Esophagus squamous epithelium (tissue), 4 donors: ENCODE results near the genes PRMT6, TMEM167B and CELSR2.

GRCh38 chr1:101161559-101161987, 75.2 kb upstream of the S1PR1 start:
- PRO-cap = unidirectional peak, plus-strand start at chr1:101161871
- RAMPAGE, long total RNA, 4 experiments = no peak in any of the 4 experiments

GRCh38 chr1:101236512-101236735, 395 bp upstream of the S1PR1 start:
- PRO-cap = bidirectional peak, plus-strand start at chr1:101237019, minus-strand start at chr1:101236624
- RAMPAGE, long total RNA, 4 experiments = no peak in any of the 4 experiments

GRCh38 chr1:101409948-101410904, 173.4 kb downstream of the S1PR1 start:
- PRO-cap = unidirectional peak, plus-strand start at chr1:101410566
- RAMPAGE, long total RNA, 4 experiments = no peak in any of the 4 experiments

DNA sequence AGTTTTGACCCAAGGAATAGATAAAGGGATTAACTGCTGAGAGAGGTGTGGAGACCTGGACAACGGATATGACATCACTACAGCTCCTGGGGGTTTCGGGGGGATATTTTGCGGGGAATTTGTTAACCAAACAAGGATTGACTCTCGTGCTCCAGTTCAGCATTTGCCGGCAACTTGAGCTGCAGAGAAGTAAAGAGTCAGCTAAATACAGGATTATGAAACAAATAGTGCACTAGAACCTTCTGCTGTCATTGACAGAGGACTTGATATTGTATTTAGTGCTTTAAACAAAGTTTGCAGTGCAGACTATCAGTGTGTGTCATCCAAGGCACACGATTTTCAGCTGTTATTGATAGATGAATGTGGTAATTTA, 414 bp upstream of the OLFM3 start:
- PRO-cap = no peak
- RAMPAGE, long total RNA, 4 experiments = no peak in any of the 4 experiments

- PRO-cap = no peak
- RAMPAGE, long total RNA, 4 experiments = no peak in any of the 4 experiments
Measured at GRCh38 chr1:102920182-102920547, 188.2 kb downstream of the COL11A1 start.

DNA sequence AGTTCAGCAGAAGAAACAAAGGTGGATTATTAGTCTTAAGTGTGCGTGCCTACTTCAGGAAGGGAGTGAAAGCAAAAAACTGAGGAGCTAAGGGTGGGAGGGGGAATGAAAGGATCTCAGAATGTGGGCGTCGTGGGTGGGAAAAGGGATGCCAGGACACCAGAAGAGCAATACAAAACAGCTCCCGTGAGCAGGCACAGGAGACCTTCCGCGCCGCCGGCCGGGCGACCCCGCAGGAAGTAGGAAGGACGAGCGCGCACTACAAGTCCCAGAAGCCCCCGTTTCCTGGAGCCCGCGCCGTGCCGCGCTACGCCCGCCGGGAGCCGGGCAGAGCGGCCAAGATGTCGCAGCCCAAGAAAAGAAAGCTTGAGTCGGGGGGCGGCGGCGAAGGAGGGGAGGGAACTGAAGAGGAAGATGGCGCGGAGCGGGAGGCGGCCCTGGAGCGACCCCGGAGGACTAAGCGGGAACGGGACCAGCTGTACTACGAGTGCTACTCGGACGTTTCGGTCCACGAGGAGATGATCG, at the start of gene PRMT6:
Gene PRMT6, plus strand, starts transcription at position 300 of the 525 bp plus-strand sequence.
- PRO-cap = bidirectional peak, plus-strand start at position 310 of the sequence, minus-strand start at position 236 of the sequence
- RAMPAGE, long total RNA, 4 experiments = start-site peak on the plus strand in 1 of 4 experiments, centred at position 312 of the sequence, 76 reads per replicate

DNA sequence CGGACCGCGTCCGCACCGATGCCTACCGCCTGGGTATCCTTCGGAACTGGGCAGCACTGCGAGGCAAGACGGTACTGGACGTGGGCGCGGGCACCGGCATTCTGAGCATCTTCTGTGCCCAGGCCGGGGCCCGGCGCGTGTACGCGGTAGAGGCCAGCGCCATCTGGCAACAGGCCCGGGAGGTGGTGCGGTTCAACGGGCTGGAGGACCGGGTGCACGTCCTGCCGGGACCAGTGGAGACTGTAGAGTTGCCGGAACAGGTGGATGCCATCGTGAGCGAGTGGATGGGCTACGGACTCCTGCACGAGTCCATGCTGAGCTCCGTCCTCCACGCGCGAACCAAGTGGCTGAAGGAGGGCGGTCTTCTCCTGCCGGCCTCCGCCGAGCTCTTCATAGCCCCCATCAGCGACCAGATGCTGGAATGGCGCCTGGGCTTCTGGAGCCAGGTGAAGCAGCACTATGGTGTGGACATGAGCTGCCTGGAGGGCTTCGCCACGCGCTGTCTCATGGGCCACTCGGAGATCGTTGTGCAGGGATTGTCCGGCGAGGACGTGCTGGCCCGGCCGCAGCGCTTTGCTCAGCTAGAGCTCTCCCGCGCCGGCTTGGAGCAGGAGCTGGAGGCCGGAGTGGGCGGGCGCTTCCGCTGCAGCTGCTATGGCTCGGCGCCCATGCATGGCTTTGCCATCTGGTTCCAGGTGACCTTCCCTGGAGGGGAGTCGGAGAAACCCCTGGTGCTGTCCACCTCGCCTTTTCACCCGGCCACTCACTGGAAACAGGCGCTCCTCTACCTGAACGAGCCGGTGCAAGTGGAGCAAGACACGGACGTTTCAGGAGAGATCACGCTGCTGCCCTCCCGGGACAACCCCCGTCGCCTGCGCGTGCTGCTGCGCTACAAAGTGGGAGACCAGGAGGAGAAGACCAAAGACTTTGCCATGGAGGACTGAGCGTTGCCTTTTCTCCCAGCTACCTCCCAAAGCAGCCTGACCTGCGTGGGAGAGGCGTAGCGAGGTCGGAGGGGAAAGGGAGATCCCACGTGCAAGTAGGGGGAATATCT, 753 bp downstream of the PRMT6 start:
- PRO-cap = bidirectional peak, plus-strand start at position 684 of the sequence, minus-strand start at position 604 of the sequence
- RAMPAGE, long total RNA, 4 experiments = no peak in any of the 4 experiments

DNA sequence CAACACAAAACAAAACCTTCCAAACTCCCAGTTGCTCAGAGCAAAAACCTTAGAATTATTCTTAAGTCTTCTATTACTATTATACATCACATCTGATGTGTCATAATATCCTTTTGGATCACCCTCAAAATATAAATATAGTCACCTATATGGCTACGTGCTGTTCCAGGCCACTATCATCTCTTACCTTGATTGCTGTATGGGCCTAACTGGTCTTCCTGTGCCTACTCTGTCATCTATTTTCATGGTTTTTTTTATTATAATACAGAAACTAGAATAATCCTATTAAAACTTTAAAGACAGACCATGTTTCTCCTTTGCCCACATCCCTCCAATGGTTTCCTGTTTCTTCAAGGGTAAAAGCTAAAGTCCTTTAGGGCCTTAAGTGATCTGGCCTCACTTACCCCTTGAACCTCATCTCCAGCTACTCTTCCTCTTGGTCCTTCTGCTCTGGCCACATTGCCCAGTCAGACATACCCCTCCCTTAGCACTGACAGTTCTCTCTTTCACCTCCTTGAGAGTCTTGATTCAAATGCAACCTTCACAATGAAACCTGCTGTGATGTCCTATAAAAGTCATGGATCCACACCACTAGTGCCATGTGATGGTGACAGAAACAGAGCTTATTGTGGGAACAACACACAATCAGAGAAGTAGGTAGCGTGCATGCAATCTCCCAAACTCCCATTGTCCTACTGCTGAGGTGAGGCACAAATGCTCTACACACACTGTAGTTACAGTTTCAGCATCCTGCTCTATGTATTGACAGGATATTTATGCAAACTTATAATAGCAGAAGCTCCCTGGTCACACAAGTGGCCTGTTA, 379.7 kb downstream of the VAV3 start:
- PRO-cap = no peak
- RAMPAGE, long total RNA, 4 experiments = no peak in any of the 4 experiments

- PRO-cap = no peak
- RAMPAGE, long total RNA, 4 experiments = no peak in any of the 4 experiments
Measured at GRCh38 chr1:107804104-107804558, 160.8 kb downstream of the VAV3 start.

- PRO-cap = unidirectional peak, minus-strand start at chr1:107877899
- RAMPAGE, long total RNA, 4 experiments = no peak in any of the 4 experiments
Measured at GRCh38 chr1:107877792-107878036, 87.3 kb downstream of the VAV3 start.

GRCh38 chr1:108746865-108747905, 711 bp downstream of the STXBP3 start:
- PRO-cap = bidirectional peak, plus-strand start at chr1:108746995, minus-strand start at chr1:108746912; bidirectional peak, plus-strand start at chr1:108747476, minus-strand start at chr1:108747400
- RAMPAGE, long total RNA, 4 experiments = no peak in any of the 4 experiments

DNA sequence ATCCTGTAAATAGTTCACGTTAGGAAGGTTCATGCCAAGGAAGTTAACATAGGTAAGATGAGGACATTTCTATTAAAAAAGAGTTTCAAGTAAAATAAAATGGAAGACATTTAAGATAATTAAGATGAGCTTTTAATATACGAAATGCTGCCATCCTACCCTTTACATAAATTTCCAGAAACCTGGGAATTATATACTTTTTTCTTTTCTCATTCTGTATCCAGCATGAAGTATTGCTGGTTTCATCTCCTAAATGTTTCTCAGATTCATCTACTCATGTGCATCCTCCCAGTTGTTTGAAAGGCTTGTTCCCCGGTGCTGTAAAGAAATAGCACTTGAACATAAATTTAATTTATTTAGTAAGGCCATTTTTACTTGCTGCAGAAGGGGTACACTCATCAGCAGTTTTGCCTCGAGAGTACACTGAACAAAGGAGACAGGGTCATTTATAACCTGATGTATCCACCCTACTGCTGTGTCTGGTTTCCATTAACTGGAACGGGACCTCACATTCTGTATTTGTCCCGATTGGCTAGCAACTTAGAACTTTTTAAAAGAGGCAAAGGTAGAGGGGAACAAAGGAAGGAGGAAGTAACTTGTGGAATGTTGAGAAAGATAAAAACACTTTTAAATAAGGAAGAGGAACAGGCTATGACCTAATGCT, 12.1 kb downstream of the GPSM2 start:
- PRO-cap = bidirectional peak, plus-strand start at position 445 of the sequence, minus-strand start at position 422 of the sequence; bidirectional peak, plus-strand start outside the sequence, minus-strand start at position 481 of the sequence
- RAMPAGE, long total RNA, 4 experiments = no peak in any of the 4 experiments

- PRO-cap = no peak
- RAMPAGE, long total RNA, 4 experiments = no peak in any of the 4 experiments
Measured at GRCh38 chr1:108936809-108937395, 26.4 kb downstream of the CLCC1 start.

DNA sequence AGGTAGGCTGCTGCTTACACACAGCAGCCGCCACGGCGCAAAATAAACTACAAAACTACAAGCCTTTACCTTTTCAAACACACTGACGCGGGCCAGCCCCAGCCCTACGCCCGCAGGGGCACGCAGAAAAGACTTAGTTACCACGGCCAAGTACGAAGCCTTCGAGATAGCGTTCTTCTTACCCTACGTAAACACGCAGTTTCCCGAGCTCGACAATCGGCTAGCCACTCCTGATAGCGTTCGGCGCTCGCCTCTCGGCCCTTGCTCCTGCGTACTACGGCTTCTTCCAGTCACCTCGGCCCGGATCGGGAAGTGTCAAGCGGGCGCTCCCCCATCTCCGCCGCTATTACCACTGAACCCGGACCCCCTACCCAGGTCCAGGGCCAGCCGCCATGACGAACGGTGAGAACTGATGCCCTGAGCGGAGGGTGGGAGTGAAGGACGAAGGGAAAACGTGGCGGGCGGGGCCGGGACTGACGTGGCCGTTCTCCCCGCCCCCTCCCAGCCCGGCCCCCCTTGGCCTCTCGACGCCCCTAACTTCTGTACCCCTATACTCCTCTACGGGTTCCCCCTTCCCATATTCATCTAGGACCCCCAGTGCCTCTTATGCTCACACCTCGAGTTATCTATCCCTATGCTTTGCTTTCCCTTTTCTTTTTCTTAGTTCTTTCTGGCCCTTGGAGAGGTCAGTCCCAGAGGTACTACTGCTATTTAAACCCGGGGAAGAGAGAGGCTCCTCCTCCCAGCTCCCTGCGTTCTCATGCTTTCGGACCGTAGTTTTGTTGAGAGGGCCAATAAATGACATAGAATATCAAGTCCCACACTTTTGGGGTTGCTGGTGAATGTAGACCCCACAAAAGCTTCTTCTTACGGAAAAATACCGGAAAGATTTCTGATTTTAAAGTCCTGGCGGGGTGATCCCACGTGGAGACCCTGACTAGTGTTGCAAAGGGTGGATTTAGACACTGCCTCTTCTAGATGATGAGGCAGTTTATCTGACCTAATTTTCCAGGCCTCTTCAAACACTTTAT, at the start of gene TMEM167B:
Gene TMEM167B, plus strand, starts transcription at position 284 of the 1,031 bp plus-strand sequence.
- PRO-cap = bidirectional peak, plus-strand start at position 293 of the sequence, minus-strand start at position 202 of the sequence; bidirectional peak, plus-strand start at position 689 of the sequence, minus-strand start at position 411 of the sequence
- RAMPAGE, long total RNA, 4 experiments = start-site peak on the plus strand in 4 of 4 experiments, centred at positions 299 to 376 of the sequence, 16 to 473 reads per replicate

DNA sequence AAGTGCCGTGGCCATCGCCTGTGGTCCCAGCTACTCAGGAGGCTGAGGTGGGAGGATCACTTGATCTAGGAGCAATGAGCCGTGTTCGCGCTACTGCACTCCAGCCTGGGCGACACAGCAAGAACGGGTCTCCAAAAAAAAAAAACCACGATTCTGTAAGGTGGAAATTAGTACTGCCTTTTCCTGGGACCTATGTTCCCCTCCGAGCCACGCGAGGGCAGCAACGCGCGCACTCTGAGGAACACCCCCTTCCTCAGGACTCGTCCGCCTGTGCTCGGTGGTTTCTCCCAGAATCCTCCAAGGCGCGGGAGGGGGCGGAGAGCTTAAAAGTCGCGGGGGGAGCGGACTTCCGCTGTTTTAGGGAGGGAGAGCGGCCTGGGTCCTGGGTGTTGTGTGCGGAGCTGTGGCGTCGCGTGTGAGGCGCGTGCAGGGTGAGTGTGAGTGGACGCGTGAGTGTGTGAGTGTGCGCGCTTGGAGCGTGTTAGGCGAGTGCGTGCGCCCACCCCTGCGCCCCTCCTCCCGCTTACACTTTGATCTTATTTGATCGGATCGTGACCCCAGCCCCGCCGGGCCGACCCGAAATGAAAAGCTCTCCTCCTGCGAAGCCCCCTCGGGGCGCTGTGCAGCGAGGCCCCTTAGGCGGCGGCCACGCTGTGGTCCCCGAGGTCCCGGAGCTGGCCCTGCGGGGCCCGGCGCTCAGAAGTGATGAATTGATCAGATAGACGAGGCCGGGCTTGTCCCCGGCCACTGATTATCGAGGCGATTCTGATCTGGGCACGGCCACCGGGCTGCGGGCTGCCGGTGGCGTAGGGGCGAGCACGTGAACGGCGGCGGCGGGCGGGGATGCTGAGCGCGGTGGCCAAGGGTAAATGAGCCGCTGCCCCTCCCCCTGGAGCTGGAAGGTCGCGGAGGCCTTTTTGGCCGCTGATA, 9.5 kb downstream of the TMEM167B start:
- PRO-cap = unidirectional peak, plus-strand start at position 290 of the sequence; unidirectional peak, plus-strand start at position 355 of the sequence
- RAMPAGE, long total RNA, 4 experiments = start-site peak on the plus strand in 4 of 4 experiments, centred at positions 369 to 391 of the sequence, 78 to 771 reads per replicate

DNA sequence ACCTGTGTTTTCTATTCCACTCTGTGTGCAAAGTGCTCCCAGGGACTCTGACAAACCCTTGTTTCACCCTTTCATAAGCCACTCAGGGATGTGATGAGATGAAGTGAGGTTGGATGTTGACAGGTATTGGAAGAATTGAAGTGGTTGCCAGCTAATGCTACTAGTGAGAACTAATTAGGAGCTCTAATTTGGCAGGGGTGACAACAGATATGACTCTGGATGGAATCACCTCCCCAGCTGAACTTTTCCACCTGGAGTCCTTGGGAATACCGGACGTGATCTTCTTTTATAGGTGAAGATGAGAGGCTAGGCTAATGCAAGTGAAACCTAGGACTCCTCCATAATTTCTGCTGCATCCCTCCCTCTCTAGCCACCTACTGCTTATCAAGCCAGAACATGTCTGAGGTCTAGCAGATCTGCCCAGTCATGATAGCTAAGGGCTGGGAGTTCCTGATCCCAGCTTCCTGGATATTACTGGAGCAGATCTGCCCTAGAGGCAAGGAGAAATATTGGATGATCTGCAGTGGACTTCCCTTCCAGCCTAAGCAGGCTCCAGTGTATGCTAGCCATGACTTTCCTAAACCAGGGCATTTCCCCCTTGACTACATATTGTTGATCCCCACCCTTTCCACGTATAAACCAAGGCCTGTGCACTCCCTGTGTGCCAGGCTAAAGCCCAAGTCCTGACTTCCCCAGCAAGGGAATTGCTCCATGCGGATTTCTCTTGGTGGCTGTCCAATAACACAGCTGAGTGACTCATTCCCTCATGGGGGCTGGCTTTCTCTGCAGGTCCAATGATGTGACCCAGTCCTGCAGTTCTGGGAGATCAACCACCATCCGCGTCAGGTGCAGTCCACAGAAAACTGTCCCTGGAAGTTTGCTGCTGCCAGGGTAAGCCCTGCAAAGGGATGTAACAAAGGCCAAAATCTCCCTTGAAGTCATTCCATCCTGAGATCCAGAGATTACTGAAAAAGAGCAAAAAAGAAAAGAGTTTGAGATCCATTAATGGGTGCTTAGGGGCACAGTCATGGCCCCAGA, 15.6 kb upstream of the SARS1 start:
- PRO-cap = no peak
- RAMPAGE, long total RNA, 4 experiments = no peak in any of the 4 experiments

DNA sequence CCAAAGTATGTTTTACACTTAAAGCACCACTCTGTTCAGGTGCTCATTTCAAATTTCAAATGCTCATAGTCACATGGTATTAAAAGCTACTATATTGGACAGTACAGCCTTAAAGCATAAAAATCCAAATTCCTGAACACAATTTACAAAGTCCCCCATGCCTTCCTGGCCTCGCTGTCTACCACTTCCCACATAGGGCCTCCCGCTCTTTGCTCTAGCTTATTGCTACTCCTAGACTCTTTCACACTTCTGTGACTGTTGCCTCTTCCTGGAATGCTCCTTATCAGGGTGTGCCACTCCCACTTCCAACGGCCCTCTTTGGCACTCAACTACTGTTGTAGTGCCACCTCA, 4.7 kb downstream of the SARS1 start:
- PRO-cap = no peak
- RAMPAGE, long total RNA, 4 experiments = no peak in any of the 4 experiments

- PRO-cap = unidirectional peak, plus-strand start at chr1:109249541
- RAMPAGE, long total RNA, 4 experiments = no peak in any of the 4 experiments
Measured at GRCh38 chr1:109248926-109249879, at the start of gene CELSR2. Gene CELSR2, plus strand, starts transcription at chr1:109249539.

DNA sequence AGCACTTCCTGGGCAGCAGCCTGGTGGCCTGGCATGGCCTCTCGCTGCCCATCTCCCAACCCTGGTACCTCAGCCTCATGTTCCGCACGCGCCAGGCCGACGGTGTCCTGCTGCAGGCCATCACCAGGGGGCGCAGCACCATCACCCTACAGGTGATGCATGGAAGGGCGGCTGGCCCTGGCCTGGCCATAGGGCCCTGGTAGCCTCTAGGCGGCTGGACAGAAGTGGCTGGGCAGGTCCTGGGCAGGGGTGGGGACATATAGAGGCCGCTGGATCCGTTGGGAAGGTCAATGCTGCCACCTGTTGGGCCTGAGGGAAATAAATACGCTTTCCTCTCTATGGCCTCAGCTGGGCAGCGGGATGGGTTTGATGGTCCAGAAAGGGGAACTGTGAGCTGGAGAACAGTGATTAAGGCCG, 14.3 kb downstream of the CELSR2 start:
- PRO-cap = no peak
- RAMPAGE, long total RNA, 4 experiments = no peak in any of the 4 experiments

GRCh38 chr1:109298477-109298912, 8.3 kb downstream of the MYBPHL start:
- PRO-cap = no peak
- RAMPAGE, long total RNA, 4 experiments = no peak in any of the 4 experiments